ENCODE data around the gene UPK3B.

DNA sequence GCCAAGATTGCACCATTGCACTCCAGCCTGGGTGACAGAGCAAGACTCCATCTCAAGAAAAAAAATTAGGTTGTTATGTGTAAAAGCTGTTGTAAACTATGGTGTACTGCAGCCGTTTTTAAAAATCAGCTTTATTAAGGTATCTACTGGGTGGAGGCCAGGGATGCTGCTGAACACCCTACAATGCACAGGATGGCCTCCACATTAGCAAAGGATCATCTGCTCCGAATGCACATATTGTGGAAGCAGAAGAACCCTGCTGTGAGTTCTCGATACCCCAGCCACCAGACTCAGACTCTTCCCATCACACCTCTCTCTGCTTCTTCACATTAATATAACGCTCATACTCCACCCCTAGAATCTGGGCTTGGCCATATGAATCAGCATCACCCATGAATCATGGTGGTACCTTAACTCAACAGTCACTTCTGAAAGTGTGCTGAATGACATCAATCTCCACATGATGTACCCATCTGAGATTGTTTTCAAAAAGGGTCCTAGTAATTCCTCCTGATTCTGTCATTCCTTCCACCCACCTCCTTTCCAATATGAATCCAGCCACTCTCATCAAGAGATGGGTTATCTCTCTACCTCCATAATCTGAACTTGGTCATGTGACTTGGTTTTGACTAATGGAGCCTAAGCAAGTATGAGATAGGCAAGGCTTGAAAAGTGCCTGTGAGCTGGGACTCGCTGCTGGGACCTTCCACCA, 15.6 kb downstream of the YWHAG start:
- CAGE, long polyA plus RNA: no peak
- RRBS: no CpG with 5 or more reads among the region's 5 CpGs

GRCh38 chr7:76364053-76364429, 5.2 kb upstream of the YWHAG start:
- CAGE, long polyA plus RNA: no peak
- RRBS: 68% methylated on average over 2 of the region's 6 CpGs

DNA sequence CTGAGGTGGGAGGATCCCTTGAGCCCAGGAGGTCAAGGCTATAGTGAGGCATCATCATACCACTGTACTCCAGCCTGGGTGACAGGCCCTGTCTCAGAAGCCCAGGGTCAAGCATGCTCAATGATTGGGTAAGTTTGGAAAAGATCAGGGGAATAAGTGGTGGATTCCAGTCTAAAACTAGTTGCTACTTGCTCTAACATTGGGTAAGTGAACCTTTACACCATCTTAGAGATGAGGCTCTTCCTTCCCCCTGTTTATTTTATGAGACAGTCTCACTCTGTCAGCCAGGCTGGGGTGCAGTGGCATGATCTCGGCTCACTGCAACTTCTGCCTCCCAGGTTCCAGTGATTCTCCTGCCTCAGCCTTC, 14.8 kb downstream of the ZP3 start:
- CAGE, long polyA plus RNA: no peak
- RRBS: no CpG with 5 or more reads among the region's 1 CpG

DNA sequence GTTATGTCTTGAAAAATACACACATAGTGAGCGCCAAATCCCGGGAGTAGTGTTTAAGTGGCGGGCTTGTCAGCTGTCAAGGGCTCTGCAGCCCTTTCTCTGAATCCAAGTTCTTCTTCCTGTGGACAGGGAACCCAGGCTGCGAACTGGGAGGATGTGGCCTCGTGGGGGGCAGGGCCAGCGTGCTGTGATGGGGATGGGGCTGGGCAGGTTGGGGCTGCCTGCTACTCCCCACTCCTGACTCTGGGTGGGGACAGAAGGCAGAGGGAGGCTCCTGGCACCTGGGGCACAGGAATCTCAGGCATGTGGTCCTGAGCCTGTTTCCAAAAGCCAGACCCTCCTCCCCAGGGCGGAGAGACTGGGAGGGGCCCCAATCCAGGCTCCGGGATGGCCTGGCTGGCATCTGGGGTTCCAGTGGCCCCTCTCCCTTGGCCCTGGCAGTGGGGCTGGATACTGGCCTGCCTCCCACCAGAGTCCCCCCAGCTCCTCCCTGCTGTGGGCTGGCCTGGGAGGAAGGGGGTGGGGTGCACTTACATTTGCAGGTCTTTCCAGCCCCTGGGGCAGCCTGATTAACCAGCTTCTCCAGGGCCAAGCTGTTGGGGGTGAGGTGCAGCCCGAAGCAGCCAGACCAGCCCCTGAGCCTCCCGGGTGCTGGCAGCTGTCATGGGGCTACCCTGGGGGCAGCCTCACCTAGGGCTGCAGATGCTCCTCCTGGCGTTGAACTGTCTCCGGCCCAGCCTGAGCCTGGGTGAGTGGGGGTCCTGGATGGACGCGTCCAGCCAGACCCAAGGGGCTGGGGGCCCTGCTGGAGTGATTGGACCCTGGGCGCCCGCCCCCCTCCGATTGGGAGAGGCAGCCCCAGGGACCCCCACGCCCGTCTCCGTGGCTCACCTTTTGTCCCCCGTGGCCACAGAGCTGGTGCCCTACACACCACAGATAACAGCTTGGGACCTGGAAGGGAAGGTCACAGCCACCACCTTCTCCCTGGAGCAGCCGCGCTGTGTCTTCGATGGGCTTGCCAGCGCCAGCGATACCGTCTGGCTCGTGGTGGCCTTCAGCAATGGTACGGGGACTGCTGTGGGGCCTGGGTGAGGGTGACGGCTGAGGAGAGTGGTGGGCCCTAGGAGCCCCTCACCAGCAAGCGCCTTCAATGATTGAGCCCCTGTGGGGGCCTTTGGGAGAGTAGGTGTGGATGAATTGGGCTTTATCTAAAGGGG, at the start of gene UPK3B:
UPK3B (plus strand) TSS at position 563 of the 1,217 bp plus-strand sequence.
- CAGE, long polyA plus RNA: no peak
- RRBS: 23% methylated on average over 3 of the region's 31 CpGs

GRCh38 chr7:76728355-76729314, 101.6 kb upstream of the POMZP3 start:
- CAGE, long polyA plus RNA: no peak
- RRBS: no CpG with 5 or more reads among the region's 35 CpGs

- CAGE, long polyA plus RNA: no peak
- RRBS: no CpG with 5 or more reads among the region's 7 CpGs
These were observed 1.6 kb downstream of the FGL2 start for GRCh38 chr7:77197885-77198483.

- CAGE, long polyA plus RNA: no peak
- RRBS: no CpG with 5 or more reads among the region's 4 CpGs
These were observed 24.8 kb upstream of the FGL2 start for GRCh38 chr7:77224305-77225012.

- CAGE, long polyA plus RNA: no peak
- RRBS: no CpG with 5 or more reads among the region's 6 CpGs
These were observed 88.0 kb downstream of the GSAP start for GRCh38 chr7:77328129-77328612.

DNA sequence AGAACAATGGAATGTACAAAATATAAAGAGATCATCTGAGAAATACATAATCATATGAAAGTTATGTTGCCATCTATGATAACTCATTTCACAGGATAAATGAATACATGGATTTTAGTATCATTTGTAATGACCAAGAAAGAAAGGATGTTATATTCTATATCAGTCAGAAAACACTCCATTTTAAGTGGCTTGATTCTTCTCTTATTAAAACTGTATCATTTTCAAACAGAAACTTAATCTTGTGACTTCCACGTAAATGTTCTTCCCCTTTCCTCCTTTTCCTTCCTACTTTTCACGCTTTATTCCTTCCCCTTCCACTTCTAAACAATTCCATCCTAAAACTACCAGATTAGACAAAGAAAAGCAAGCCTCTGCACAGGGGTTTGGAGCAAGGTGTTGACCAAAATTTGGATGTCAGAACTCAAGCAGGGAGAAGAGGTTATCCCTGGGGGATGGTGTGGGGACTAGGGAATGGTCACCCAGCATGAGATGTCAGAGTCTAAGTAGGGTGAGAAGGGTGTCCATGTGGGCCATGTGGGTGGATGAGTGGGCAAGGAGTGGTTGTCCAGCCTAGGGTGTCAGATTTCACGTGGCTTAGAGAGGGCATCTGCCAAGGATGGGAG, 4.9 kb upstream of the GSAP start:
- CAGE, long polyA plus RNA: no peak
- RRBS: no CpG with 5 or more reads among the region's 3 CpGs

DNA sequence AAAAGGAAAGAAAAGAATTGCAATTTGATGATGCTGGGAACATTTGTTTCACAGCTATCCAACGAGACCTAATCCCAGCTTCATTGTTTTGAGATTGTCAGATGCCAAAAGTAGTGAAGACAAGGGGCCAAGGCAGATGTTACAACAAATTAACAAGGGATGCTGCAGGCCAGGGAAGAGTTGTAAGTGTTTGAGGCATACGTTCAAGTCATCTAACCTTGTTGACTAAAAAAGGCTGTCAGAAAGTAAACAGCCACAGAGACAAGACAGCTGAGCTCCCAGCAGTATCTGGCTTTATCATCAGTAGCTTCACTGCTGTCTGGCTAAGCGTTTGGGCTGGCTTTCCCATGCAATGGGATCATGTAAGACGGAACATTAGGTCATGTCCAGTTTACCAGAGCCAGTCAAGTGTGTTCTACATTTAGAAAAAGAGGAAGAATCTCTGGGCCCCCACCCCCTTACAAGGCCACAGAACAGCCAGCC, 51.2 kb upstream of the GSAP start:
- CAGE, long polyA plus RNA: no peak
- RRBS: no CpG with 5 or more reads among the region's 4 CpGs

DNA sequence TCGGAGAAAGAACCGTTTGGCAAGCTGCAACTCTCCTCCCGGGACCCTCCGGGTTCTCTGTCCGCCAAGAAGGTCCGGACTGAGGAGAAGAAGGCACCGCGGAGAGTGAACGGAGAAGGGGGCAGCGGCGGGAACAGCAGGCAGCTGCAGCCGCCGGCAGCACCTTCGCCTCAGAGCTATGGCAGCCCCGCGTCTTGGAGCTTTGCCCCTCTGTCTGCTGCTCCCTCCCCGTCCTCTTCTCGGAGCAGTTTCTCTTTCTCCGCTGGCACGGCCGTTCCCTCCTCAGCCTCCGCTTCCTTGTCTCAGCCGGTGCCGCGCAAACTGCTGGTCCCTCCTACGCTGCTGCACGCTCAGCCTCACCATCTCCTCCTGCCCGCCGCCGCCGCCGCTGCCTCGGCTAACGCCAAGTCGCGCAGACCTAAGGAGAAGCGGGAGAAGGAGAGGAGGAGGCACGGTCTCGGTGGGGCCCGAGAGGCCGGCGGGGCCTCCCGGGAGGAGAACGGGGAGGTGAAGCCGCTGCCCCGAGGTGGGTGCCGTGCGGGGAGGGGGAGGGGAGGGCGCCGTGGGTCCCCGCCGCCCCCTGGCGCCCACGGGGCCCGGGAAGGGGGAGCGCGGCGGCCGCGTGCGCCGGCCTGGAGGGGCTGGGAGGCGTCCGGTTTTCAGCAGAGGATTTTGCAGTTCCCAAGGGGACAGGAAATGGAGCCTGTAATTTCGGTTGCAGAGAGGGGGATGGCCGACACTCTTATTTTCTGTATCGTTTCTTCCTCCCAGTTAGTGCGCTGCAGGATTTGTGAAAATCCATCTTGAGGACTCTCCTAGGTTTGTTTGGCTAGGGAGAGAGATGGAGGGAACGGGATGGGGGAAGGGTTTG, 506 bp downstream of the RSBN1L start:
- CAGE, long polyA plus RNA: no peak
- RRBS: 2% methylated on average over 7 of the region's 69 CpGs

- CAGE, long polyA plus RNA: no peak
- RRBS: no CpG with 5 or more reads among the region's 9 CpGs
These were observed 49.7 kb downstream of the RSBN1L start for GRCh38 chr7:77745804-77746453.

GRCh38 chr7:77990052-77990669, 191.9 kb upstream of the TMEM60 start:
- CAGE, long polyA plus RNA: no peak
- RRBS: no CpG with 5 or more reads among the region's 6 CpGs

DNA sequence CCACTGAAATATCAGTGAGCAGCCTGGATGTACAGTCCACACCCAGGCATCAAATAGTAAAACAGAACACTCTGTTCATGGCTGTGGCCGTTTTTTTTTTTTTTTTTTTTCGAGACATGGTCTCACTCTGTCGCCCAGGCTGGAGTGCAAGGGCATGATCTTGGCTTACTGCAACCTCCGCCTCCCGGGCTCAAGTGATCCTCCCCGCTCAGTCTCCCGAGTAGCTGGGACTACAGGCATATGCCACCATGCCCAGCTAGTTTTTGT, 400.0 kb upstream of the TMEM60 start:
- CAGE, long polyA plus RNA: no peak
- RRBS: no CpG with 5 or more reads among the region's 7 CpGs

DNA sequence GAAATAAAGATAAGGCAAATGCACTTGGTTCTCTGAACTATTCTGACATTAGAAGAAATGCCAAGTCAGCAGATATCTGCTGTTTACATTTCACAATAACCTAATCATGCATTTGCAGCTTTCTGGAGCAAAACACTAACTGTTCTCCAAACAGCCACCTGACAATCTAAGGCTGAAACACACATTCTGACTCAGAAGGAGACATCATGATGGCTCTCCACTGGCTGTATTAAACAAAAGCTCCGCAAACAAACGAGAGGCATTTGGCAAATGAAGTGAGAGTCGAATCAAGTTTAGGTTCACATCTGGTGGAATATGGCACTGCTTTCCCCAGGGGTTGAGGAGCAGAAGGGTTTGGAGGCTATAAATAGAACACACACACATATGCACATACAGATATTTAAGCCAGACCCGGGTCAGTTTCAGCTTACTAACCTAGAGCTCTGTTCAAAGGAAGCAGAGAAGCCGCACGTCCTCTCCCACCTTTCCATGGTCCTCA, 683.0 kb downstream of the MAGI2 start:
- CAGE, long polyA plus RNA: no peak
- RRBS: no CpG with 5 or more reads among the region's 6 CpGs

DNA sequence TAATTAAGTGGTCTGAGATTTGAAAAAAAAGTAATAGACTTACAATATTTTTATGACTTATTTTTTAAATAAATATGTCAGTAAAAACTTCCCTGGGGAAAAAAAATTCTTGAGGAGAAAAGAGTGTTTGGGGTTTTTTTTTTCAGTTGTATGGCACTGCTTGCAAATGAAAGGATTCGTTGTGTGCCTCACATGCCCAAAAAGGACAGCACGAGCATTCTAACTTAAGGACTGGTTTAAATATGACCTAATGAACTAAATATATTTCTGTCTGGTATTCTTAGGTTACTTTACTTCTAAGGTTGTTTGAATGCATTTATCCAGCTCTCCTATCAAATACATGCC, 1.0 kb upstream of the CD36 start:
- CAGE, long polyA plus RNA: no peak
- RRBS: no CpG with 5 or more reads among the region's 2 CpGs

GRCh38 chr7:80642900-80643472, 4.5 kb downstream of the CD36 start:
- CAGE, long polyA plus RNA: no peak
- RRBS: no CpG with 5 or more reads among the region's 1 CpG

DNA sequence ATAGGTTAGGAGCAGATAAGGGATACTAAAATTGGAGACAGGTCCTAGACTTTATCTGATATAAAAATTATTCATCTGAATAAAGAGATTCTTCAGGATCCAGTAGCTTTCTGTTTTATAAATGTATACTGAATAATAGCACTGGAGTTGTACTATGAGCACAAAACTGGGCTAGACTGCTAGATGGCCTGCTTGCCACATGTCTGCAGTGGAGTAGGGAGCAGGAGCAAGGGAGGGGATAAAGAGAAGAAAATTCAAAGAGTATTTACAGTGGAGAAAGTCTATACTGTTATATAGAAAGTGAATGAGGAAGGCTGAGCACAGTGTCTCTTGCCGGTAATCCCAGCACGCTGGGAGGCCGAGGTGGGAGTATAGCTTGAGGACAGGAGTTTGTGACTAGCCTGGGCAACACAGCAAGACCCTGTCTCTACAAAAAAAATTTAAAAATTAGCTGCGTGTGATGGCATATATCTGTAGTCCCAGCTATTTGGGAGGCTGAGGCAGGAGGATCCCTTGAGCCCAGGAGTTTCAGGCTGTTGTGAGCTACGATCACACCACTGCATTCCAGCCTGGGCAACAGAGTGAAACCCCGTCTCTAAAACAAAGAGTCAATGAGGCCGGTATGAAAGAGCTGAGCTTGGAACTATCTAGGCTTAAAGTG, 41.7 kb downstream of the CD36 start:
- CAGE, long polyA plus RNA: no peak
- RRBS: no CpG with 5 or more reads among the region's 7 CpGs

GRCh38 chr7:80840260-80840630, 78.6 kb downstream of the SEMA3C start:
- CAGE, long polyA plus RNA: no peak
- RRBS: no CpG with 5 or more reads among the region's 6 CpGs

GRCh38 chr7:80859505-80860057, 59.3 kb downstream of the SEMA3C start:
- CAGE, long polyA plus RNA: no peak
- RRBS: no CpG with 5 or more reads among the region's 6 CpGs